HGPS cell (cell line): ENCODE measurements around a stretch of chr10.

- RRBS = no CpG with 5 or more reads among the region's 19 CpGs
These were observed 90.7 kb upstream of the KIAA1217 start for GRCh38 chr10:24118003-24118925.

DNA sequence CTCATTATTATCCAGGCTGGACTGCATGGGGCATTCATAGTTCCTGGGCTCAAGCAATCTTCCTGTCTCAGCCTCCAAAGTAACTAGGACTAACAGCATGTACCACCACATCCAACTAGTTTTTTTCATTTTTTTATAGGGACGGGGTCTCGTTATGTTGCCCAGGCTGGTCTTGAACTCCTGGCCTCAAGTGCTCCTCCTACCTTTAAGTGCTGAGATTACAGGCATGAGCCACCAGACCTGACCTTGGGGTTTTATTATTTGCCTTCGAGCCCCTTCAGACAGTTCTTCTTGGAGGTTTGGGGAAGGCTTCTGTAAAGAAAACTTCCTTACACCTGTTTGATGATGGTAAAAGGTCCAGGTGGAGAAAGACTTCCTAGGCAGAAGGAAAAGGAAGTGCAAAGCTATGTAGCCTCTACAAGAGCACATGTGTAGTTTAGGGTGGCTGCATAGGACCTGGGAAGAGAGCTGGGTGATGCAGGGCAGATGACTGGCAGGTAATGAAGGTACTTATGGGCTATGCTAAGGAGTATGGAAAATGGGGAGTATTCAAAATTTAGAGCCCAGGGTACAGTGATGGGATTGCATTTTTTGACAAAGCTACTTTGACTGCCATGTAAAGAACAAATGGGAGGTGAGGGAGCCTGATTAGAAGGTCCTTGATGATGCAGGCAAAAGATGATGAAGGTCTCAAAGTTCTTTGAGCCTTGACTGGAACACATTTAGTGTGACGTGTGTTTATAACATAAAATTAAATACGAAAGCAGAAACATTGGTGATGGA lies 95.6 kb downstream of the KIAA1217 start:
- RRBS = no CpG with 5 or more reads among the region's 5 CpGs

DNA sequence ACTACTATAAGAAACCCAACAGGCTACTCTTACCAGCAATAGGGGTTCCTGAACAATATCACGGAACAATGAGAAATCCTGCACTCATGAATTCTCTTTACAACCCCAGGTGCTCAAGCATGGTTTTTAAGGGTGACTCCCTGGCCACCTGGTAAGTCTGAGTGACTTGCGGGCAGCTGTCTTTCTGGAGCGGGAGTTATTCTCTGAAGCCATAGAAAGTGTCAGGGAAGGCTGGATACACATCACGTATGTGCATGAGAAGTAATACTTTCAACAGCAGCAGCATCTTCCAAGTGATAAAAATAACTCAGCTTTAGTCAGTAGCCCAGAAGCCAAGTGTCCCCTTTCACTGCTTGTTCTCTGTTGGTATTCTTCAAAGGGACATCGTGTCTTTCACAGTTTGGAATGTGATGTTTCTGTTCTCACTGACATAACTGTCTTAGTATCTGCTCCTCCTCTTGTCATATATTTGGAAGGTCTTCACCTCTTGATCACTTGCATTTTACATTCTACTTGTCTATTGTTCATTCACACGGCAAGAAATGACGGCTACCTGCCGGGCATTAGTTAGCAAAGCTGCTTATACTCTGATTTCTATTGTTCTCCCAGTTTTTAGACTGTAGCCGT lies 97.6 kb downstream of the KIAA1217 start:
- RRBS = no CpG with 5 or more reads among the region's 9 CpGs

- RRBS = no CpG with 5 or more reads among the region's 5 CpGs
These were observed 229.4 kb downstream of the ARHGAP21 start for GRCh38 chr10:24494325-24494597.

DNA sequence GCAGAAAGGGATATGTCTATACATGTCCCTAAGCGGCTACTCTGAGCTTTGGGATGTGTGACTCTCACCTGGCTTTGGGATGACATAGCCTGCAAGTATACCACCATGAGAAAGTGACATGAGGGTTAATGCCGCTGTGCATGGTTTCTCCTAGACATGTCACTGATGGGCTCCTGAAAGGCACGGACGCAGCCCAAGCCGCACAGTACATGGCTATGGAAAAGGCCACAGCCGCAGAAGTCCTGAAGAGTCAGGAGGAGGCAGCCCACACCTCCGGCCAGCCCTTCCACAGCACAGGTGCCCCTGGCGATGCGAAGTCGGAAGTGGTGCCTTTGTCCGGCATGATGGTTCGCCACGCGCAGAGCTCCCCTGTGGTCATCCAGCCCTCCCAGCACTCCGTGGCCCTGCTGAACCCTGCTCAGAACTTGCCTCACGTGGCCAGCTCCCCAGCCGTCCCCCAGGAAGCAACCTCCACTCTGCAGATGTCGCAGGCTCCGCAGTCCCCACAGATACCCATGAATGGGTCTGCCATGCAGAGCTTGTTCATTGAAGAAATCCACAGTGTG lies 199.4 kb downstream of the ARHGAP21 start:
- RRBS = 98% methylated on average over 5 of the region's 19 CpGs

DNA sequence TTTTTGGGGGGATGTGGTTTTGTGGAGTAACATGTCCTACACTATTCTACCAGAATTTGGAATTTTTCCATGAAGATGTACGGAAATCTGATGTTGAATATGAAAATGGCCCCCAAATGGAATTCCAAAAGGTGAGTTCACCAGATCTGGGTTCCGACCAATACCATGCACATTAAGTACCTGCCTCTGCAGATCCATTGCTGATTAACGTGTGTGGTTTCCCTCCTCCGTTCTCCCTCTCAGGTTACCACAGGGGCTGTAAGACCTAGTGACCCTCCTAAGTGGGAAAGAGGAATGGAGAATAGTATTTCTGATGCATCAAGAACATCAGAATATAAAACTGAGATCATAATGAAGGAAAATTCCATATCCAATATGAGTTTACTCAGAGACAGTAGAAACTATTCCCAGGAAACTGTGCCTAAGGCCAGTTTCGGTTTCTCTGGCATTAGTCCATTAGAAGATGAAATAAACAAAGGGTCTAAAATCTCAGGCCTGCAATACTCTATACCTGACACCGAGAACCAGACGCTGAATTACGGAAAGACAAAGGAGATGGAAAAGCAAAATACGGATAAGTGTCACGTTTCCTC lies 181.0 kb downstream of the ARHGAP21 start:
- RRBS = no CpG with 5 or more reads among the region's 10 CpGs

- RRBS = no CpG with 5 or more reads among the region's 5 CpGs
These were observed 100.5 kb downstream of the ARHGAP21 start for GRCh38 chr10:24623021-24623786.

- RRBS = 80% methylated on average over 2 of the region's 7 CpGs
These were observed 81.2 kb downstream of the PRTFDC1 start for GRCh38 chr10:24871157-24871560.

- RRBS = no CpG with 5 or more reads among the region's 11 CpGs
These were observed 57.7 kb downstream of the PRTFDC1 start for GRCh38 chr10:24894612-24895292.

DNA sequence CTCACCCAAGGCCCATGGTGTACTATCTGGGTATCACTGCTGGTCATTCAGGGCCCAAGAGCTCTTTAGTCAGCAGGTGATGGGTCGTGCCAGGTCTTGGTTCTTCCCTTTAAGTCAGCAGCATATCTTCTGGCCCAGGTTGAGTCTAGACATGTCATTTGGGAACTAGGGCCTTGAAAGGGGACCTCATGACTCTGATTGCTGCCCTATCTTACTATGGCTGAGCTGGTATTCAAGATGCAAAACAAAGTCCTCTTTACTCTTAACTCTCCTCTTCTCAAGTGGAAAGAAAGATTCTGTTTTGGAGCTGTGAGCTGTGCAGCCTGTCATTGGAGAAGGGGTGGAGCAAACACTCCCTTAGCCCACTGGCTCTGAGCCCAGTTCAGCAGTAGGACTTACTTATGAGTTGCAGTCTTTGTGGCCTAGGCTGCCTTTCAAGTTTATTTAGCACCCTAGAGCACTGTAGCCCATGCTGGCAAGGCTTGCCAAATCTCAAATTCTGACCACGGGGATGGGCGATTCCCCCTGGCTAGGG lies 110.0 kb downstream of the MYO3A start:
- RRBS = no CpG with 5 or more reads among the region's 3 CpGs

- RRBS = no CpG with 5 or more reads among the region's 6 CpGs
These were observed 30.6 kb downstream of the APBB1IP start for GRCh38 chr10:26468720-26469089.

DNA sequence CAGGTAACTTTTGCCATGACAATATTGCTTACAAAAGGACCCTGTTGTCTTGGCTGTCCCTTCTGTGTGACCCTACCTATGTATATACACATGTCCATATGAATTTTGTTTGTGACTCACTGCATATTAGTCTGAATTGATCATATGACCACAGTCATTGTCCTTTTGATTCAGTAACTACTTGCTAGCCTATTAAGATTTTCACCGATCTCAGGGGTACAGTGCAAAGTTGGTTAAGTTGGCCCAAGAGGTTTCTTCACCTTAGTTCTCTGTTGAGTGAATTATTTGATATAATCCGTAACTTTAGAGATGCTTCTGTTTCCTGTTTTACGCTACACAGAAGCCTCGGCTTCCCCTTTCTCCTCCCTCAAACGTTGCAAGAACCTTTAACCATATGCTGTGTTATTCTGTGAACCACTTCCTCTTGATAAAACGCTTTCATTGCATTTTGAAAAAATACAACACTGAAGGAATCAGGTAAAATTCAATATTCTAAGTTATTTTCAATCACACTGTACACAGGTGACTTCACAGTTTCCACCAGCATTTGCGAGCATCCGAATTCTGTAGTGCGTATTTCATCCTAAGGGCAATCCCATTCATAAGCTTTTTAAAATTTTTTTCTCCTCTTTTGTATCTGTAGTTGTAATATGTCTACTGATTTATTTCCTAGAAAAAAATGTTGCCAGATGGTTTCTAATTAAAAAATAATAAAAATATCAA lies 44.0 kb downstream of the APBB1IP start:
- RRBS = no CpG with 5 or more reads among the region's 9 CpGs

DNA sequence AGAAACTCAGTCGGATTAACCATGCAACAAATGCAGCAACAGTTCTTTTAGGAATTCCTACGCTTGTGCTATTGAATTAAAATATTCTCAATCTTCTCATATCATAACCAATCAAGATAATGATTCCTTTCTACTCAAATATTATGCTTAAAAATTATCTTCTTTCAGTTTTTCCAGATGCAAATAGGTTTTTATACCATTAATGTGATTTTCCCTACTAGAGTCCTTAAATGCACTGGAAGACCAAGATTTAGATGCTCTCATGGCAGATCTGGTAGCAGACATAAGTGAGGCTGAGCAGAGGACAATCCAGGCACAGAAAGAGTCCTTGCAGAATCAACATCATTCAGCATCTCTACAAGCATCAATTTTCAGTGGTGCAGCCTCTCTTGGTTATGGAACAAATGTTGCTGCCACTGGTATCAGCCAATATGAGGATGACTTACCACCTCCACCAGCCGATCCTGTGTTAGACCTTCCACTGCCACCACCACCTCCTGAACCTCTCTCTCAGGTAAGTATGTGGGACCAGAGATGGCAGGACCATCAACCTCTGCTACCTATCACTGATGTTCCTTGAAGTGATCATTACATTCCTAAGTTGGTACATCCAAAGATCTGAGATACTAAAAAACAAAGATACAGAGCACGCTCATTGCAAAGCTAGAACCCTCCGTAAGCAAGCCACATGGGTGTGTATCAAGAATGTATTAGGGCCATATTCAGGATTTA lies 62.6 kb downstream of the APBB1IP start:
- RRBS = no CpG with 5 or more reads among the region's 5 CpGs

GRCh38 chr10:26566852-26567401 lies 128.8 kb downstream of the APBB1IP start:
- RRBS = 5% methylated on average over 5 of the region's 58 CpGs

DNA sequence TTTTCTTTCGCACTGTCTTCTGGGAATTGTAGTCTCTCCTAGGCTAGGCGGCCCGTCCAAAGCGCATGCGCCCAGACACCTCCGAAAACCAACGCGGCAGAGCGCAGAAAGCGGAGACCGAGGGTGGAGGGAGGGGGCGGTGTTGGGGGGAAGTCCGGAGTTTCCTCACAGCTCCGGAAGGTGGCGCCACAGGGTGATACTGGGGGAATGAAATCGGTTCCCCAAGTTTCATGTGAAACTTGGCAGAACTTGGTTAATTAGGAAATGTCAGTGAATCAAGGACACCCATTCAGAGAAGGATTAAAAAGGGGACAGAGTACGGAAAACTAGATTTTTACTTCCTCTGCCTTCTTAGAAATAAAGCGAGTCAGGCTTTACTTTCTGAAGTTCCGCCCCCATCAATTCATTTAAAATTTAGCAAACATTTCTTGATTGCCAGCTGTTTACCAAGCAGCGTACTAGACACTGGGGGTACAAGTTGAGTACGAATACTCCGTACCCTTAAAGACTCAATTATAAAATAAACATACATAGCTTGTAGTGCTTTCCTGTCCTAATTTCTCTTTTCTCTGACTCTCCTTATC lies 449 bp upstream of the ABI1 start:
- RRBS = no CpG with 5 or more reads among the region's 22 CpGs

- RRBS = 2% methylated on average over 7 of the region's 9 CpGs
These were observed 154 bp downstream of the YME1L1 start for GRCh38 chr10:27154186-27154274.

DNA sequence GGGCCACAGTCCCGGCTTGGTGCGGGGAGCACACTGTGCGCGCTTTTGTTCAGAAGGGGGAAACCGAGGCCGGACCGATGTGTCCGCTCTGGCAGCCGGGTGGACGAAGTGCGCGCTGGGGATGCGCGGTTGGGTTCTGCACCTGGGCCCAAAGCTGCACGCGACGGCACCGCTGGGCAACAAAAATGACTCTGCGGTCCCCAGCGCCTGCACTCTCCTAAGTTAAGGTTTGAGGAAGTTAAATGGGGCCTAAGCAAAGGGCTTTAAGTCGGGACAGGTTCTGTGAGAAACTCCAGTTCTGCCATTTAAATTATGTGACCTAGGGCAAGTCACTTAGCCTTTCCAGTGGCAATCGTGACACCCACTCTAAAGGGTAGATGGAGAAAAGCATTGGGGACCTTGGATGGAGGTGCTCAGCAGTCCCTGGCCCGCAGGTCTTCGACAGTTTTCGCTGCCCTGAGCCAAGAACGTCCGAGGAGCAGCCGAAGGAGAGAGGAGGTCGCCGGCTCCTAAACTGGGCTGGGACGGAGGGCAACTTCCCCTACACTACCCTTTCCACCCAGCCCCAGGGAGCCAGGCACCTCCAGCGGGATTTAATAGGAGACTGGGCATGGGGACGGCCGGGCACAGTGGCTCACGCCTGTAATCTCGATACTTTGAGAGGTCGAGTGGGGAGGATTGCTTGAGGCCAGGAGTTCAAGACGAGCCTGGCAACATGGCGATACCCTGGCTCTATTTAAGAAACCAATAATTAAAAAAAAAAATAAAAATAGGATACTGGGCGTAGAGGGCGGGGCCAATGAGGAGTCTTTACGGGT lies 580 bp upstream of the ACBD5 start:
- RRBS = 4% methylated on average over 6 of the region's 42 CpGs

- RRBS = no CpG with 5 or more reads among the region's 2 CpGs
These were observed 33.8 kb downstream of the RAB18 start for GRCh38 chr10:27537851-27538327.

GRCh38 chr10:28283916-28284668 lies 18.8 kb downstream of the MPP7 start:
- RRBS = no CpG with 5 or more reads among the region's 1 CpG